H9 (cell line): ENCODE measurements around a stretch of chr7.

GRCh38 chr7:115395-115921 is 76.9 kb upstream of the FAM20C start:
- PRO-cap, result no peak

- PRO-cap, result no peak
Measured at GRCh38 chr7:184554-185062, 7.8 kb upstream of the FAM20C start.

DNA sequence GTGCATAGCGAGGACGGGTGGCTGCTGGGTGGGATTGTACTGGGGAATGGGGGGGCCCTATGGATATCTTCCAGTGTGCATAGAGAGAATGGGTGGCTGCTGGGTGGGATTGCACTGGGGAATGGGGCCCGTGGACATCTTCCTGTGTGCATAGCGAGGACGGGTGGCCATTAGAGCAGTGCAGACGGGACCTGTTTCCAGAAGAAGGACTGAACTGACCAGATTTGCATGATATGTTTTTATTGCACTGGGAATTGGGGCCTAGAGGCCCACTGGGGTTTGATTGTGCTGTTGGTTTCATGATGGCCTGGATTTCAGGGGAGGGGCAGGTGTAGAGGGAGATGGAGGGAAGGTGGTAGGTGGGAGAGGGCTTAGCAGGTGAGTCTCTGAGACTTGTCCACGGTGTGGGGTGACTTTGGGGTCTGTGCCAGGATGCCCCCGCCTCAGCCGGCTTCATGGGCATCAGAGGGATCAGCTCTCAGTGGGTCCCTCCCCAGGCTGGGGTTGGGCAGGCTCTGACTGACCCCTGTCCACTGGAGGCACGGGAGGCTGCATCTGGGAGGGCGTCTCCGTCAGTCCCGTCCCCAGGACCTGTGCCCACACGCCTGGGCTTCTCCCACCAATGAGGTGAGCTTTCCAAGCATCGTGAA is 10.4 kb downstream of the FAM20C start:
- PRO-cap, result no peak

DNA sequence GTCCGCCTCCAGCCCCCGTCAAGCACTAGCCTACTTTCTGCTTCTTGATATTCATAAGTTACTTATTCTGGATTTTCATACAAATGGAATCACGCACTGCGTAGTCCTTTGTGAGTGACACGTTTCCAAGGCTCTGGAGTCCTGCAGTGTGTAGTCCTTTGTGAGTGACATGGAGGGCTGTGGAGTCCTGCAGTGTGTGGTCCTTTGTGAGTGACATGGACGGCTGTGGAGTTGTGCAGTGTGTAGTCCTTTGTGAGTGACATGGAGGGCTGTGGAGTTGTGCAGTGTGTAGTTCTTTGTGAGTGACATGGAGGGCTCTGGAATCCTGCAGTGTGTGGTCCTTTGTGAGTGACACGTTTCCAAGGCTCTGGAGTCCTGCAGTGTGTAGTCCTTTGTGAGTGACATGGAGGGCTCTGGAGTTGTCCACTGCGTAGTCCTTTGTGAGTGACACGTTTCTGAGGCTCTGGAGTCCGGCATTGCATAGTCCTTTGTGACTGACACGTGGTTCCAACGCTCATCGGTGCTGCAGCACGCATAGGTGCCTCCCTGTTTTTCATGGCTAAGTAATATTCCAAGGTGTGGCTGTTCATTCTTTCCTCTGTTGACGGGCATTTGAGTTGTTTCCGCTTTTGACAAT is 20.7 kb downstream of the FAM20C start:
- PRO-cap, result no peak

GRCh38 chr7:248135-249206 is 41.5 kb upstream of the FOXL3 start:
- PRO-cap, result no peak

GRCh38 chr7:264266-265349 is 25.4 kb upstream of the FOXL3 start:
- PRO-cap, result no peak

DNA sequence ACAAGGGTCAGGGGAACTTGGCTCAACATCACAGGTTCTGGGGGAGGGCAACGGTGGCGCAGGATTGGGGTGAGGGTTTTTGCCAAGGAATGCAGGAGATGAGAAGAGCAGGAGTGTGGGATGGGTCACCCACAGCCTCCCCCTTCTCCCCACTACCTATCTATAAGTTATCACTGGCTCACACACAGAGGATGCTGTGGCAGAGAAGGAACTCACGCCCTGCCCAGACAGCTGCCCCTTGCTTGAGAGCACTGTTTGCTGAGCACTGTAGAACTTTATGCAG is 29.5 kb downstream of the FOXL3 start:
- PRO-cap, result no peak

GRCh38 chr7:321334-322049 is 31.5 kb downstream of the FOXL3 start:
- PRO-cap, result no peak

- PRO-cap, result no peak
Measured at GRCh38 chr7:329669-329973, 39.7 kb downstream of the FOXL3 start.

DNA sequence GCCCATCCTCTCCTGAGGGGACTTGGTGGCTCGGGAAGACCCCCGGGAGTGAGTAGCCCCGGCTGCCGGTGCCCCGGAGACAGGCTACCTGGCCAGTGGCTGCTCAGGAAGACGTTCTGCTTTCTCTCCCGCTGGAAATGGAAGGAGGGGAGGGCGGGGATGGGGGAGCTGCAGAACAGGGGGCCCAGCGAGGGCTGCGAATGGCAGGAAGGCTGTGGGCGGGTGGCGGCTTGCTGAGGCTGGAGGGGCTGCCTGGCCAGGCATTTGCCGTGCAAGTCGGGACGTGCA is 86.1 kb downstream of the FOXL3 start:
- PRO-cap, result no peak

DNA sequence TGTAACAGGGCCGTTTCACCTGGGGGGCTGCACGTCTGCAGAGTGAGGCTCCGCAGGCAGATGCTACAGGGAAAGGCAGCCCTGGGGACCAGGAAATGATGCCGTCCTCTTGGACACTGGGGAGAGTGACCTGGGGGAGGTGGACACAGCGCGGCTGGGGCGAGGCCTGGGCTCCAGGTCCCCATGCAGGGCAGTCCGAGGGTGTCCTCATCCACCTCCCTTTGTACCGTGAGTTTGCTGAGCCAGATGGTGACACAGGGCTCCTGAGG is 41.9 kb downstream of the PDGFA start:
- PRO-cap, result no peak

GRCh38 chr7:500761-501398 is 18.8 kb downstream of the PDGFA start:
- PRO-cap, result no peak

GRCh38 chr7:514793-515549 is 4.7 kb downstream of the PDGFA start:
- PRO-cap, result unidirectional peak, plus-strand start at chr7:515124

GRCh38 chr7:516090-516650 is 3.5 kb downstream of the PDGFA start:
- PRO-cap, result no peak

- PRO-cap, result no peak
Measured at GRCh38 chr7:516651-517072, 3.0 kb downstream of the PDGFA start.

- PRO-cap, result no peak
Measured at GRCh38 chr7:602402-603085, 82.9 kb upstream of the PDGFA start.

DNA sequence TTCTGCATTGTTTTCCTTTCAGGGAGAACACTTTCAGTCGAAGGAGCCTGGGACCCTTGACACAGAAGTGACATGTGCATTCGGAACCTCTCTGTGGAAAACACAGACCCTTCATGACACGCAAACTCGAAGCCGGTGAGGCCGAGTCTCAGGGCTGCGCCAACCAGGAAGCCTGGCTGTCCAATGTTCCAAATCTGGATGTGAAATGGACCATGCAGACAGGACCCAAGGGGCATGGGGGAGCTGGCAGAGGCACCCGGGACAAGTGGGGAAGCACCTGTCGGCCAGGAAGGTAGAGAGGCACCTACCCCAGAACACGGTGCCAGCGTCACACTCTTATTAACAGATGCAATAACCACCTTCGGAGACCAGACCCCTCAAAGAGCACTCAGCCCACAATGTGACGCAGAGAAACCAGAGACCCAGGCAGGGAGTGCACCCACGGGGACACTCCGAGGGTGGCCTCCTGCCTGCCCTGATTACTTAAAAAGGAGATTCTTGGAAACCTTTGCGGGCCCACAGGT is 88.3 kb upstream of the PDGFA start:
- PRO-cap, result no peak

DNA sequence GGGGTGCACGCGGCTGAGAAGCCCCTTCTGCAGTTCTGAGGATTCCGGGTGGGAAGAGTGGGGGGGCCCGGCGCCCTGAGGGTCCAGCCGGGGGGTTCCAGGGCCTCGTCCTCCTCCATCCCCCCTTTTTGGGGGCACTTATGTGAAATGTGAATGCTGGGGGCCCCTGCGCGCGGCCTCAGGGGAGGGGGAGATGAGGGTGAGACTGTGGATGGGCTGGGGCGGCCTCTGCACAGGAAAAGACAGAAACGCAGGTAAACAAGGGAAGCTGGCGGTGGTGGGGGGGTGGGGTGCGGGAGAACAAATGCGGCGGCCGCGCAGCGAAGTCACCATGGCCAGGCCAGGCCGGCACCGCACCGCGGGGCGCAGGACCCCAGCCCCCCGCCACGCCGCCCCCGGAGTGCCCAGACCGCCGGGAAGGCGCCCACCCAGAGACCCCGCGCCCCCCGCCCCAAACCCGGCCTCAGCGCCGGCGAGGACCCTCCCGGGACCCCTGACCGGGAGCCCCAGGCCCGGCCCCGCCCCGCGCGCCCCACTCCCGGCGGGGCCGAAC is 14.6 kb upstream of the DNAAF5 start:
- PRO-cap, result no peak

GRCh38 chr7:732126-732597 is 5.1 kb upstream of the PRKAR1B start:
- PRO-cap, result no peak

DNA sequence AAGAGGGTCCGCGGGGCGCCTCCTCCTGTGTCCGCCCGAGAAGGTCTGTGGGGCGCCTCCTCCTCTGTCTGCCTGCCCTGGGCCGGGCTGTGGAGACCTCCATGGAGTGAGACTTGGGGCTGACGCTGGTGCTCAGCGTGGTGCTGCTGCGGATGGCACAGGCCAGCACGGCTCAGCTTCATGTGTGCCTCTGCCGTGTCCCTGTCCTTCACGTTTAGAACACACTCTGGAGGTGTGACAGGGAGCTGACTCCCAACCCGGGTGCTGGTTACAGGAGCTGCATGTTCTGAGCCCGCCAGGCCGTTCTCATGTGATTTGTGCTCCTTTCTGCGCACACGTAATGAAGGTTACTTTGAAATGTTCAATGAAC is 20.5 kb upstream of the GET4 start:
- PRO-cap, result no peak